ENCODE data around the genes B3GNT5 and HTR3C.

DNA sequence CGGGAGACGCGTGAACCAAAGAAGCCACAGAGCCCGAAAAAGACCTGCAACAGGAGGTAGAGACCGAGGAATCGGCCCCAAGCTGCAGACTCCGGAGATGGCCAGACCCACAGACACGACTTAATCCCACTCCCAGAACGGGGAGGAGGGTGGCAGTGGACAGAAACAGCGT lies 314 bp upstream of the ATP11B start:
- PRO-cap, 8 experiments, result no peak in any of the 8 experiments

DNA sequence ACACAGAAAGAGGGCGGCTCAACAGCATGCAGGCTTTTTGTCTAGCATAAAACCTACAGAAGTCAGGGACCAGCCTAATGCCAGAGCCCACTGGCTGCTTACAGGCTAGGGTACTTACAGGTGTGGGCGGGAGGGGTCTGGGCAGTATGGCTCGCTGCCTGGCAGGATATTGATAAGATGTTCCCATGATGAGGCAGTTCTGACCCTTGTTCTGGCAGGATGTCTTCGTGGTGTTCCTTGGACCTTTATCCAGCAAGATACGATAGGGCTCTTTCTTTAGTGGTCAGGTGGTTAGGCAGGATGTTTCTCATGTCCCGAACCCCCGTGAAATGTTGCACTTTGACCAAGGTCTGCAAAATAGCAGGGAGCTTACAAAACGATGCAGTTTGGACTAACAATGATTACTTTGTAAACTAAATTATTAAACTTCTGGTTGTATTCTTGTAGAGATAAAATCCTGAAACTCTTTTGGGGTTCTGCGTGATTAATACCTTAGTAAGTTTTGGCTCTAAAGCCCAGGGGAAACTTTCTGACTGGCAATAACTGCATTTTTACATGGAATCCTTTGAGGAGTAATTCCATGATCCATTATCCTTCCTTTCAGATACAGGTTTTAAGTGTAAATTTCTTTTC lies 84.6 kb downstream of the DCUN1D1 start:
- PRO-cap, 8 experiments, result no peak in any of the 8 experiments

DNA sequence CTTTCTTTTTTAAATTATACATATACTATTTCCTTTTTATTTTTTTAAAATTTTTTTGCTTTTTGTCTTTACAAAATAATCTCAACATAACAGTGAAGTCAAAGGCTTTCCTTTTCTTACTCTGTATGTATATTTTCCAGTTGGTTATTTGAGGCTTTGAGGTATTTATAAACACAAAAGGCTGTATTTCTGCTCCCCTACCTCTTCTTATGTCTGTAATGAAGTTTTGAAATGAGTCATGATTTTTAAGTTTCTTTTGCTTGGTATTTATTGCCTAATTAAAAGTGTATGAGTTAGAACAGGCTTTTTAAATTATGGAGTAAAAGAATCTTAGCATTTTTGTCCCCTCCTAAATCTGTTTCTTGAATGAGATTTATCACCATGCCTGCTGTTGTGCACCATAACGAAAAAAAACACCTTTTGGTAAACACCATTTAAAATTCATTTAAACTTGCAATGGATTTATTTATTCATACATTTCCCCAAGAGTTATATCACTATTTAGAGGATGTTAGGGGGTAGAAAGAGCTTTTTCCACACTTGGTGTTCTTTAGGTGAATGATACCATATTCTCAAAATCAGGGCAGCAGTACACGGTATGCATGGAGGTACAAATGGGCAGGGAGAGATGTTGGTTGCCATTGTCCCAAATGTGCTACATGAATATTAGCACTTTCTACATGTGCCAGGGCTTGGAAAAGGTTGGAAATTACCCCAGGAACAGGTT lies 65.9 kb downstream of the DCUN1D1 start:
- PRO-cap, 8 experiments, result no peak in any of the 8 experiments

DNA sequence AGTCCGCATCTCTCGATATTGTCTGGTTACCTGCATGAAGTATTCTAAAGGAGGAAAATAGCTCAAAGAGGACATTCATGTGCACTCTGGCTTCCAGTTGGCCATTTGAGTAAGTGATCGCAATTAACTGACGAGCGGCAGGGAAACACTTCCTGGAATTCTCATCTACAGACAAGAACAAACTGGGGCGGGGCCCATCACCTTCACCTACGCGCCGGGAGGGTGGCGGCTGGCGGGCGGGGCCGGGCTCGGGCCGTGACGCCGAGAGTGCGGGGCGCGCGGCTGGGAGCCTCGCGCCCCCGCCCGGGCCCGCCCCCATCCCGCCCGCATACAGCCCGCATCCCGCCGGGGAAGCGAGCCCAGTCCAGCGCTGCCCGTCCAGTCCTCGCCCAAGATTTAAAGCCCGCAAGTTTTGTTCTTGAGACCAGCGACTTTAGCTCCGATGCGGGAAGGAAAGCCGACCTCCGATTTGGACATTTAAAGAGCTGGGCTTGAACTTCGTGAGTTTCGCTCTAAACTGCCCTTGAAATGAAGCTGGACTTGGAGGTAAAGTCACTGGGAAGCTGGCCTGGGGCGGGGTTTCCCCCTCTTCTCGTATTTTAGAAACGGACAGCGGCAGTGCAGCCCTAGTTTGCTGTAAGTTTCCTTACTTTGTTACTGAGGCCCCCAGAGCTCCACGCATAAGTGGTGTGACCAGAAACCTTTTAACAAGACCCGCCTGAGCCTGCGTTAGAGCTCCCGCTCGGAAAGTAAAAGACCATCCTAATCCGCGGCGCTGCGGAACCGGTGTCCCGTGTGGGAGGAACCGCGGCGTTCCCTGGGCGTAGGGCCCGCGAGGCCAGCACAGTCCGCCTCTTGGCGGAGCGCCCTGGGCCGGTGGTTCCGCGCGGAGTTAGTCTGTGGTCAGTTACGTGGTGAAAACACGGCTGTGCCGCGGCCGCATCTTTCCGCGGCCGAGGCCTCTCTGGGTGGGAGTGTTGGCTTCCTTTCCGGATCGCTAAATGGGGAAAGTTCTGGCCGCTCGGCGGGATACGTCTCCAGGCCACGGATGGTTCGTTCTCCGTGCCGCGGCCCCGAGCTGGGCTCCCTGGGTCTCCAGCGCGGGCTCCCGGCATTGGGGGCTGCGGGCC lies at the start of gene B3GNT5:
B3GNT5 (plus strand) TSS at position 327 of the 1,130 bp plus-strand sequence.
- PRO-cap, 8 experiments, result peak in 8 of 8 experiments; most common plus-strand start position 844 of the sequence (in 4); most common minus-strand start position 1,089 of the sequence (in 3)

DNA sequence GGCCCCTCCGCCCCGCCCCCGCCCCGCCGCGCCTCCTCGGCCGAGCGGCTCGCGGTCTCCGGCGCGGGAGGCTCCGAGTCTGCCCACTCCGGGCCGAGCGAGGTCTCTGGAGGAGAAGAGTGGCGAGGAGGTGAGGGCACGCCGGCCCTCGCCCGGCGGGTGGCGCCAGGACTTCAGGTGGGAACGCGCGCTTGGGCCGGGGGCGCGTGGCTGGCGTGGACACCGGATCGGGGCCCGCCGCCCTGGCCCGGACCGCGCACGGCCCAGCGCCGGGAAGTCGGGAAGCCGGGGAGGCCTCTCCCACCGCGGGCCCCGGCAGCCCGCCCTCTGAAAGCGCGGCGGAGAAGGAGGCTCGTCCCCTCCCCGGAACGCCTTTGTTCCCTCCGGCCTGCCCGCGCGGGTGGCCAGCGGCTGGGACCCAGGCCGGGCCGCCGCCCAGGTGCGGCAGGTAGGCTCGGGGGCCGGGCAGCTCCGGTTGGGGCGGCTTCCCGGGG lies 1.1 kb downstream of the B3GNT5 start:
- PRO-cap, 8 experiments, result peak in 6 of 8 experiments; most common plus-strand start position 86 of the sequence (in 3); most common minus-strand start position 329 of the sequence (in 4)

DNA sequence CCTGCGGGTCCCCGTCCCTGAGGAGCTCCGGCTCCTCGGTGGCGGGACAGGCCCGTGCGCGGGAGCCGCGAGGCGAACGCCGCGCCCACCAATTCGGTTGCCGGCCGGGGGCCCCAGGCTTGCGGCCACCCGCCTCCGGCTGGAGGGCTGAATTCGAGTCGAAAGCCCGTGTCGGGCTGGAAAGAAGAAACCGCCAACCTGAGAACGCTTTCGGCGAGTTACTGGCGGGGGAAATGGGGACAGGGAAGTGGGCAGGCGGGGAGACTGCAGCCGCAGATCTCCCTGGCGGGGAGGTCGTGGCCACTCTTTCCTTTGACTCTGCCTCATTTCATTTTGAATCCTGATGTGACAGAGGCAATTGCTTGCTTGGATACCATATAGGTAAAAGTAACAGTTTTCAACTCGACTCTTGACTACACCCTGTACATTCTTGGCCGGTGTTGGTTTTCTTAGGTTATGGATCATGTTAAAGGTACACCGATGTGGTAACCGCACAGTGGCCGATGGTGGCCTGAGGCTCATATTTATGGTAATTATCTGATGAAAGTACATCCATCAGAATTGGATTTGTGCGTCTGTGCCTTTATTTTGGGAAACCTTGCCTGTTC lies 1.6 kb downstream of the B3GNT5 start:
- PRO-cap, 8 experiments, result peak in 6 of 8 experiments; most common plus-strand start position 248 of the sequence (in 2); most common minus-strand start position 249 of the sequence (in 4)

GRCh38 chr3:183264850-183265852 lies 12.1 kb downstream of the B3GNT5 start:
- PRO-cap, 8 experiments, result peak in 4 of 8 experiments; most common plus-strand start chr3:183265322 (in 3)

DNA sequence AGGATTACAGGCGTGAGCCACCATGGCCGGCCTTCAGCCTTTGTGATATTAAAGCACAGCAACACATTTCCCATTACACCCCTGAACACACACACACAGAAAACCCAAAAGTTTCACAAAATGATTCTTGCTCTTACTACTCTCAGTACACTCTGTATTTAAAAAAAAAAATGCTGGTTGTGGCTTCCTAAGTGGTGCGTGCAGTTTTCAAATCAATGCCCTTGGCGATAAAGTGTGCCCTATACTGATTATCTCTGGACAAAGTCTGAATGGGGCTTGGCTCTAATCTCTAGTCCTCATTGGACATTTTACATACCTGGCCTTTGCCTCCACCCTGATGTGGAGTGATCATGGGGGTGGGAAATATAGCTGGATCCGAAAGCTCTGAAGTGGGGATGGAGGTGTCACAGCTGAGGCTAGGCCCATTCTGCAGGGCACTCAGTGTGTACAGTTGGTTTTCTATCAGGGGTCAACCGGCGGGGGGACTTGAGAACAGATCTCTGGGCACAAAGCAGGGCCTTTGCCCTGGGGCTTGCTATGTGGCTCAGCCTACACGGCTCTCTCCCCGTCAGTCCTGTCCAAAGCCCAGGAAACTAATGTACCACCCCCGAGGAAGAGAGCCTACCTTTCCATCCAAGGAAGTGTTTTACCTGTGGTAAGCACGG lies 14.1 kb downstream of the B3GNT5 start:
- PRO-cap, 8 experiments, result no peak in any of the 8 experiments

DNA sequence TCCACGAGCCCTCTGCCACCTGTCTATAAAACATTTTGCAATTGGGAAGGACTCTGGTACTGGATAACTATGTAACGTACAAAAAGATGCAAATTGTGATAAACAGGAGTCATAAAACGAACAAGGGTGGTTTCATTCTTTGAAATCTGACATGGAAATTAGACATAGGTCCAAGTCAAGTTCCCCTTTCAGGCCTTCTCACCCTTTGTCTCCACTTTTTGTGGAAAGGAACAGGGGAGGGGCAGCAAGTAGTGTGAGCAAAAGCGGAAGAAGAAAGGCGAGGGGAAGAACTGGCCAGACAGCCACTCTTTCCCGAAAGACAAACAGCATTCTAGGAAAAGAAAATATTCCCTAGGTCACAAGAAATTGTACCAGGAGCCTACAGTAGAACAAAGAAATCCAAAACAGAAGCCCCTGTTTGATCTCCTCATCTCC lies 52.6 kb downstream of the MCF2L2 start:
- PRO-cap, 8 experiments, result no peak in any of the 8 experiments

GRCh38 chr3:183447171-183448118 lies 19.0 kb upstream of the MCF2L2 start:
- PRO-cap, 8 experiments, result peak in 8 of 8 experiments; most common plus-strand start chr3:183447812 (in 3); most common minus-strand start chr3:183447711 (in 6)

DNA sequence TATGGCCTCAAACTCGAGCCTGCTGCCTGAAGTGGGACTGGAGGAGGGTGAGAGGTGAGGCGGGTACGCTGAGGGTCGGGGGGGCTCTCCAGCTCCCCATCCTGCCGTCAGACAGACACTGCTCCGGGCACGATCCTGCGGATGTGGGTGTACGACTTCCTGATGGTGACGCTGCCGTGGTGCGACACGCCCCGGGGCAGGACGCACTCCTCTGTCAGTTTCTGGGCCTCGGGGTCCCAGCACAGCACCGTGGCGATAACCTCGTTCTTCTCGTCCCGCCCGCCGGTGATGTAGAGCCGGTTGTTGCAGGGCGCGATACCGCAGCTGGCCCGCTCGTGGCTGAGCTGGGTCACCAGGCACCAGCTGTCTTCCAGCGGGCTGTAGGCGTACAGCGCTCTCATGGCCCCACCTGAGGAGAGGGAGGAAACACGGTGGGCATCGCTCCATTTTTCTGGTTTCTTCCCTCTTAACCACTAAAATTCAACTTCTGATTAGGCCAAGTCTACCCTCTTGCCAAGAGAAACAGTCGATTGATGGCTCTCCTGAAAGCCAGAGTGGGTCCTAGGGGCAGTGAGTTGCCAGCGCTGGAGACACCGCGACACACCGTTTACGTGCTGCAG lies 63.5 kb upstream of the MCF2L2 start:
- PRO-cap, 8 experiments, result no peak in any of the 8 experiments

DNA sequence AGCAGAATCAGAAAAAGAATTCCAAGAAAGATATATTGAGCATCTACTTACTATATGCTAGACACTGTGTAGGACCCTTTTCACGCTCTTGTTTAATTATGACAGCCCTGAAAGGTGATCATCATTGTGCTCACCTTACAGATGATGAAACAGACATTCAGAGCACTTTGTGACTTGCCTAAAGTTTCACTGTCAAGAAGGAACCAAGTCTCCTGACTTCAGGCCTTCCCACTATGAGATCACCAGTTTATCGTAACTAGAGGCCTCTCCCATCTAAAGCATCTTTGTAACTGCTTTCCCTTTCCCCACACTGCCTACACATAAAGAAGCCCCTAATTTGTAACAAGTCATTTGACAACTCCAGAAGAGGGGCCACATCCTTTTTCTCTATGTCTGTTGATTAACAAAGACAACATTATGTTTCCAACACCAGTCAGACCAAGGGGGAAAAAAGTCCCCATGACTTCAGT lies 1.2 kb downstream of the KLHL6 start:
- PRO-cap, 8 experiments, result no peak in any of the 8 experiments

GRCh38 chr3:183650804-183651400 lies 15.5 kb downstream of the KLHL24 start:
- PRO-cap, 8 experiments, result peak in 3 of 8 experiments; most common plus-strand start chr3:183651032 (in 3)

DNA sequence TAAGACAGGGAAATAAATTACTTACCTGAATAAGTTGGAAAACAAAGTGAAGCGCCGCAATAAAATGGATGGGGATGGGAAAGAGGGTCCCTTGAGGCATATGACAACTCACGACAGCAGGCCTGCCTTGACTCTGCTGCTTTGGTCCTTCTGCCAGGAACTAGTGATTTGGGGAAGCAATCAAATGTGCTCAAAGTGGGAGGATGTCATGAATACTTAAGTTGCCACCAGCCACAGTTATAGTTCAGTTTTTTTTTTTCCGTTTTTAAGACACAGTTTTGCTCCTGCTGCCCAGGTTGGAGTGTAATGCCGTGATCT lies 4.6 kb downstream of the PARL start:
- PRO-cap, 8 experiments, result no peak in any of the 8 experiments

DNA sequence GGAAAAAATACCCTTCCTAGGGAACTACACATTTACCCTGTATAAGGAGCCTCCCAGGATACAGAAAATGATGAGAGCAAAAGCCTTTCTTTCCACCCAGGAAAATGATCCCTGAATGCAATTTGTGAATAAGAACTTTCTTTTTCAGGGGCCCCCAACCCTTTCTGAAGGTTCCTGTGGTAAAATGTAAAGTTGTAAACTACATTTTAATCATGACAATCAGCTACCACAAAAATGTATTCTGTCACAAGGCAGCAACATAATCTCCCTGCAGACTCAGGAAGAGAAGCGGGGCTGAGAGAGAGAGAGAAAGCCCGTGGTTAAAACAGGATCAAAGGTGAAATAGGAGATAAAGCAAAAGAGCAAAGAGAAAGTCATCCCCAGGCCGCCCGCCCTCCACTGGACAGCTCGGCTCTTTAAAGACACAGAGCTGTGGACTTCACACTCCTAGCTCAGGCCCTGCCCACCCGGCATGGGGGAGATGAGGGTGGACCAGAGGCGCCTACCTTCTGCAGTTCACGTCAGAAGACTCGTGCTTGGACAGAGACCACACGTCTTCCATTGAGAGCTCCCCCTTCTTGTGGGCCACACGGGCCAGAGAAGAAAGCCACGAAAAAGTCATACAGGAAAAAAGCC lies 29.5 kb downstream of the ABCC5 start:
- PRO-cap, 8 experiments, result no peak in any of the 8 experiments

- PRO-cap, 8 experiments, result no peak in any of the 8 experiments
These were observed 490 bp upstream of the ABCC5 start for GRCh38 chr3:184018197-184018550.

- PRO-cap, 8 experiments, result no peak in any of the 8 experiments
These were observed at the start of gene HTR3C for GRCh38 chr3:184052820-184053275. Gene HTR3C, plus strand, starts transcription at chr3:184053047.

GRCh38 chr3:184167391-184168466 lies 6.9 kb upstream of the AP2M1 start:
- PRO-cap, 8 experiments, result peak in 1 of 8 experiments; most common plus-strand start chr3:184168198 (in 1)

- PRO-cap, 8 experiments, result peak in 2 of 8 experiments; most common plus-strand start chr3:184187316 (in 1)
These were observed 1.4 kb downstream of the ABCF3 start for GRCh38 chr3:184187231-184187935.

DNA sequence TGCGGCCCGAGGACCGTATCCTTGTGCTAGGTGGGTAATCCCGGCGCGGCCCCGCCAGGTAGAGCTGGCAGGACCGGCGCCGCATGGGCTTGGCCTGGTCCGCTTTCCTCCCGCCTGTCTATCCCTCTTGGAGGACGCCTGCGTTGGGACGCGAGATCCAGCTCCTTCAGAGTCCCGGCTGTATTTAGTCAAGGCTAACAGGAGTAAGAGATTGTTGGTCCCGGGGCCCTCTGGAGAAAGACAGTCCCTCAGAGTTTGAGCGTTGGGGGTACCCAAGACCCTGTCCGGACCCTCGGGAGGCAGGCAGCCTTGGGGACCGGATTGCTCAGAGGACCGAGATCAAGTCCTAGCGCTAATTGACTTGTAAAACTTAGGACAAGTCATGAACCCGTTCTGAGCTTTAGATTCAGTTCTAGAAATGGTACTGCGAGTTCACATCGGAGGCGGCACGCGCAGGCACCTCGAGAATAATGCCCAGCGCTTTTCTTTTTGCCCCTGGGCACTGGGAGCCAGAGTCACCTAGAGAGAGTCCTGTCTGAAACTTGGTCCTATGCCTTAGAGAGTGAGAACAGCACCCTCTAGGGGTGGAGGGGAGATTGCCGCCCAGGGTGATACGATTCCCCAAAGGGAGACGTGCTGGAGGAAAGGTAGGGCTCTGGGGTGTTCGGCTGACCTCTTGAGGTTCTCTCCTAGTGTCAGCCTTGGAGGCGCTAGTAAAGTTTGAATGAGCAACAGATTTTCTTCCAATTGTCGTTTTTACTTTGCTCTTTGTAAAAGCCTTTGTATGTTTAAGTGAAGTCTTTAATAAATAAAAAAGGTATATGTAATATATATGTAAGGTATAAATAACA lies 614 bp downstream of the EEF1AKMT4 start:
- PRO-cap, 8 experiments, result no peak in any of the 8 experiments